Left cardiac atrium (tissue), 1 donor: ENCODE measurements around the gene SLC41A2.

- PRO-cap = no peak
Observed at GRCh38 chr12:104577587-104578034, 120.9 kb downstream of the CHST11 start.

DNA sequence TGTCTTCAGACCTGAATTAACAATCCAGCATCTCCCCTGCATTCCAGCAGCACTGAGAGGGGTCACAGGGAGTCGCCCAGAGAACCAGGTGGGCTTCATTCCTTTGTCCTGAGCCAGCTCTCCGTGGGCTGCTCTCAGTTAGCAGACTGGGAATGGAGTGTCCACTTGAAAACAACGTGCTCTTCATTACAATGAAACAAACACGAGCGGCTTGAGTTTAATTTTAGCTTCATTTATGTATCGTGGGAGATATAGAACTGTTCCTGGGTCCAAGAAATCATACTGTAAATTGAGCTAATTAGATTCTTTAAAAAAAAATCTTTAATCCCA is 140.2 kb downstream of the CHST11 start:
- PRO-cap = no peak

GRCh38 chr12:104722904-104723132 is 235.3 kb downstream of the SLC41A2 start:
- PRO-cap = no peak

DNA sequence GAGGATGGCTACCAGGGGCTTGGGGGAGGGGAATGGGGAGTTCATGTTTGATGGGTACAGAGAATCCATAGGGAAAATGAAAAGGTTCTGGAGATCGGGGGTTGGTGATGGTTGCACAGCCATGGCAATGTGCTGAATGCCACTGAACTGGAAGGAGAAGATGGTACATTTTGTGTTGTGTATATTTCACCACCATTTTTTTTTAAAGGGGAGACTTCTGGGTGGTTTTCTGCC is 233.9 kb downstream of the SLC41A2 start:
- PRO-cap = no peak

DNA sequence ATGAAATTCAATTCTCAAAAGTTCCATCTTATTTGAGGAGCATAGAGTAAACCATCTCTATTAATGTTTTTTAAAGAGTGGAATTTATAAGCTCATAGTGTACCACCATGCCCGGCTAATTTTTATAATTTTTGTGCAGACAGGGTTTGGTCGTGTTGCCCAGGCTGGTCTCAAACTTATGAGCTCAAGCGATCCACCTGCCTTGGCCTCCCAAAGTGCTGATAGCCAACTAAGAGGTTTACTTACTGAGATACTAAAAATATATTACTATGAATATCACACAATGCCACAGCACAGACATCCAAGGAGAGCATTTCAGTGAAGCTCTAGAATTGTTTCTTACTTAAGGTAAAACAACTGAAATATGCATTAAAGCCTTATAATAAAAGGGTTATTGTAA is 99.5 kb downstream of the SLC41A2 start:
- PRO-cap = no peak

DNA sequence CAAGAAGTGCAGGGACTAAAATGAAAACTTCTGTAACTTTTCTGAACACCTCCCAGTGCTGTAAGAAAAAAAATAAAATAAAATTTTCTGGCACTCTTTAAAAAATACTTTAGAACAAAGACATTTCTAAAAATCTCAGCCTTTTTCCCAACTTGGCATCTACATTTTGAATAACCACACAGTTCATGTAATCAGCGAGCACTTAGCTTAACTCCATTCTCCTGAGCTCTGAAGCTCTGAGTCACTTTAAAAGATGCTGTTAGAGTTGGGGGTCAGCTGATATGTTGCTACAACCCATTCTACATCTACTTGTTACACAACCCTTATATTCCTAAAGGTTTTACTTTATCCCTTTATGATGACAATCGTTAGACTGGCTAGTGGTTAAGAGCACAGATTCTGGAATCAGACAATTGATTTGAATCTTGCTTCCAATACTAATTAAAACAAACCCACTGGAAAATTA is 48.4 kb downstream of the SLC41A2 start:
- PRO-cap = no peak

GRCh38 chr12:104957865-104958924 is at the start of gene SLC41A2:
Gene SLC41A2, minus strand, starts transcription at chr12:104958290.
- PRO-cap = bidirectional peak, plus-strand start at chr12:104958461, minus-strand start at chr12:104958290; bidirectional peak, plus-strand start at chr12:104958740, minus-strand start at chr12:104958577

DNA sequence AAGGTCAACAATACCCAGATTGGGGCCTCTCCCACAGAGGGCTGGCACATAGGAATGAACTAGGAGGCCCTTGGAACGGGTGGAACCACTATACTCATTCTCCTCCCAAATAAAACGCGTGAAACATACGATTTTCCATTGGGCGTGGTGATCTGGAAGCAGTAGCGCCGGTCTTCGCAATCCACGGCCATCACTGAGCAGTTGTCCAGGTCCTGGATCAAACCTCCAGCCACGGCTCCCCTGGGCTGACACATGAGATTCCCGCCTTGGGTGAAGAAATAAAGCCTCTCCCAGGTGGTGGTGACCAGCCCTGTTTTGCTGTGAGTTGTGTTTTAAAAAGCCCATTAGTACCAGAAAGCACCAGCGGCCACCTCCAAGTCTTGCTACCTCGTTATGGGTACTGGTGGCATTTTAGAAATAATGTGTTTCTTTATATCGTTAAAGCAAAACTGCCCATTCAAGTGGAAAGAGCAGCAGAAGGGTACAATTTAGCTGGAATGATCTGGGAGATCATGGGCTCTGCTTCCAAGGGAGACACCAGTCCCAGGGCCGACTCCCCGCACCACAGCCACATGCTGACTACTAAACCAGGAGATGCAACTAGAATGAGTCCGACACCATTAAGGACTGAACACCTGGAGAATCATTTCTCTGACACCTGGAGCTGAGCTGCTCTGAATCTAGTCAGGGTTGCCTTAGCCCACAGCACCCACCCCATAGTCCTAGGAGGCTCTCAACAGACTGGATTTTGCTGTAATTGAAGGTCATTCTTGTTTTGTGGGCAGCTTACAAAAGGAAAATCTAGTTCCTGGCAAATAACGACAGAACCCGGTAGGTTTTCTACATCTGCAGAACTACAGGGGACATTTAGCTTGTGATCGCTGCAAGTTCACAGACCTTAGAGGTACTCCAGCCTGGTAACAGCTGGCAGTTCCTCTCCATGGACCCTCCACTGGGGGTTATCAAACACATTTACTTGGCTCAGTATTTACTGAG is 38.0 kb downstream of the APPL2 start:
- PRO-cap = no peak

GRCh38 chr12:105215236-105215657 is 20.7 kb downstream of the APPL2 start:
- PRO-cap = no peak

DNA sequence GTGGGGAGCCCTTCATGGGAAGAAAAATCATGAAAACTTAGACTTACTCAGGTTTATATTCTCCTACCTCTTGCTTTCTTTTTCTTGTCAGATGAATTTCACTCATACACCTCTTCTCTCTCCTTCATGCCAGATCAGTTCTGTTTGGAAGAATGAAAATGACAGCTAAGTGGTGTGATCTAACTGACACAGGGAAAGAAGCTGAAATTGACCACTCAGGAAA is 3.7 kb upstream of the C12orf75 start:
- PRO-cap = no peak

DNA sequence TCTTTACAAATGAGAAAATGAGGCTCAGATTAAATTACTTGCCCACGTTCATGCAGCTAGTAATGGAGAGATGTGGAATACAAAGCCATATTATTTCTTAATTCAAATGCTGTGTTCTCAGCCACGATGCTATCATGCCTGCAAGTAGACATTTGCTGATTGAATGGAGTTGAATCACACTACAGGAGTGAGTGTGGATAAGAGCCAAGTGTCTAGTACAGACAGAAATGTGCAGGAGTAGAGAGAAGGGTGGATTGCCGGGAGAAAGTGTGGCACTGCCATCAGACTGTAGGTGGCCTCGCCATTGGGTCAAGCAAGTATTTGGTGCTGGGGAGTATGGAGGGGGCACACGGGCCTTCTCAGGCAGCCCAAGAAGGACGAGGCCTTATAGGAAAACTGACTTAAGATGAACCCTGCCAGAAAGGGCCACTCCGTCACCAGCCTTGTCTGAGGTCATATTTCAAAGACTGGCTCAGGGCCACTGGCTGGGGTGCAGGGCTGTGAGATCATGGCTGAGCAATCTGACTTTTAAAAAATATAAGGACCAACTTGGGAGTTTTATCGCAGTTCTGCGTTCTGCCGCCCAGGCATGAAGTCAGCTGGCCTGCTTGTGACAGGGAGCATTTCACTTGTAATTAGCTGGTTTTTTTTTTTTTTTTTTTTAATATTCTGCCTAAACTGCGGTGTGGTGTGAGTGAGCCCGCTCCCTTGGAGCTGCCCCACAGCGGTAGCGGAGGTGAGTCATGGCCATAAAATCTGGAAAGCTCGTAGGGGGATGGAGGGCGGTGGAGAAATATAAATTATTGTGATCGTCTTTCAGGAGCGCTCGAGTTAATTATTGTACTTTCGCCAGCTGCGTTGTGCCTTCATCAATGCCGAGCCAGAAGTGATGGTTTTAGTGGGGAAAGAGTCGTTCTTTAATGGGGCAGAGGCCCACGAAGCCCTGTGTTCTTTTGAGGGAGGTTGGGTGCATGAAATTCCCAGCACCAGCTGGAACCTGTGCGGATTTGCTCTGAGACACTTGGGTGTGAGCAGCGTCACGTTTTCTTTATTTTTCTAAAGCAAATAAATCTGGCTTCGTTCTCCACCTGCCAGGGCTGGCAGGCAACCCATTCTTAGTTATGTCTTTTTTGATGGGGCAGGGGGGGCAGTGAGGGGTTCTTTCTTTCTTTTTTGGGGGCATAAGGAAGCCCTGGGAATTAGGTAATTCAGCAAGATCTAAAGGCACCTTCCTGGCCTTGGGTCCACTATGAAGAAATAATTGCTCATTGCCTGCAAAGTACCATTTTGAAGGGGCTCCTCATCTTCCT is 231.8 kb downstream of the C12orf75 start:
- PRO-cap = no peak

- PRO-cap = no peak
Observed at GRCh38 chr12:106096135-106096890, 42.4 kb downstream of the NUAK1 start.

DNA sequence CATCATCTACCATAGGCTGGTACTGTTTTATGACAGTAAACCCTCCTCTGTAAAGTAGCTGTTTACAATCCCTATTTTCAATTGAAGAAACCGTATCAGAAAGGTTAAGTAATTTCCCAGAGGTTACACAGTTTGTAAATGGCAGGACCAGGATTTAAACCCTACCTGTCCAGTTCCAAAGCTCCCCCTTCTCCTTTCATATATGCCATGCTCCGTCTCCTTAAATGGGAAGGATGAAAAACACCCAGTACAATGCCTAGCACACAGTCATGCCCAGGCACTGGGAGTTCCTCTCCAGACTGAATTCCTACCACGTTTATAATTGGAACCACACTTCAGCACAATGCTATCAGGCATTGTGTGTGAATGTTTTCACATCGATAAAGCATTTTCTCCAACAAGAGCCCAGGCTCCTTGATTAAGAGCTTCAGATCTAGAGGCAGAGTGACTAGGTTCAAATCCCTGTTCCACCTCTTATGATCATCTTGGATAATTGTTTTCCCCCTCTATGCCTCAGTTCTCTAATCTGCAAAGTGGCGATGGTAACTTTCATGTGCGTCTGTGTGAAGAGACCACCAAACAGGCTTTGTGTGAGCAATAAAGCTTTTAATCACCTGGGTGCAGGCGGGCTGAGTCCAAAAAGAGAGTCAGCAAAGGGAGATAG is 2.7 kb upstream of the NUAK1 start:
- PRO-cap = bidirectional peak, plus-strand start at position 430 of the sequence, minus-strand start at position 196 of the sequence

DNA sequence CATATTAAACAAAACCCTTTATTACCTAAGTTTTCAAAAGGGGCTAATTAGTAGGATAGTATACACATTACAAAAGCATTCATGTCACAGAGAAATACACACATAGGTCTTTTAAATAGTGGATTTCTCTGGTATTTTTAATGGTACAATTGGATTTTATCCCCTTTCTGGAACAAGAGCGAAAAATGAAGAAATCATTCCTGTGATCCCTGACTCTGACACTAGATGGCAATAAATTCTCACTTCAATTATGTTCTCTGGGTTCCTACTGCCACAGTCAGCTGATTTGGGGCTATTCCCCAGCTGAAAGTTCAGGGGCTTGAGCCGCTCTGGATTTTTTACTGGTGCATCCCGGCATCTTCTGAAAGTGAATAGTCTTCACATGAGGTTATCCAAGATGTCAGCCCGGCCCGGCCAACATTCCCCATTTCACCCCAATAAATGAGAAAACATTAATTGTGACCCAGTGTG is 21.0 kb downstream of the CKAP4 start:
- PRO-cap = no peak

DNA sequence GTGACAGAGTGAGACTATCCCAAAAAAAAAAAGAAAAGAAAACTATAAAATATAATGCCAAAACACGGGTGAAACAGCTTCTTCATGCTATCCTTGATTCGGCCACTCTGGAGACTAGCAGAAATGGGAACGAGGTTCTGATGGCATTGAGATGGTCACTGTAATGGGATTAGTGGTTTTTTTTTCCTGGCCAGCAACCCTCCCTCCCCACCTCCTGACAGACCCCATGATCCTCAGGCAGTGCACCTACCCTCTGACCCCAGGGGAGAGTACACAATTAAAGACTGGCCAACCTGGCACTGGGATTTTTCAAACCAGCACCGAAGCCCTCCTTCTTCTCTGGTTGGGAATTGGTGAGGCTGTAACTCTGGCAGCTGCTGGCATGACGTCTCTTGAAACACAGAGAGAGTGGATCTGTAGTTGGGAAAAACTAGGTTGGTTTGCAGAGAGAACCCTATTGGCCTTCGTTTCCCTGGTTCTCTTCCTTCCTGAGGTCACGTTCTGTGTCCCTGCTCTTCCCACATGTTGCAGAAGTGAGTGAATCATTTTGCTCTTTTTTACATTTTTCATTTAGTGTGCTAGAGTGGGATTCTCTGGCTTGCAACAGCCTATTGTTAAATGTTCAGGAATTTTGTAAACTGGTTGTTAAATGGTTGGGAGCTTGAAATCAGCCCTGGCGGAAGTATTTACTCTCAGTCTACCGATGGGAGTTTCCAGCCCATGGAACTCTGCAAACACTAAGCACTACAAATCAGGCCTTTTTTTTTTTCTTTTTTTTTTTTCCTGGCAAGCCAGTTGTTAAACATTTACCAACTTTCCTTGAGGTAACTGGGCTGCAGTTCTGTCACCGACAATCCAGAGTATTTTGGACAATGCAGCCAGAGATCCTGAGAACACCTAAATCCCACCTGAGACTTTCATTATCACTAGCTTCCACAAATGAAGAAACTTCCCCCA is 26.7 kb upstream of the CKAP4 start:
- PRO-cap = no peak

GRCh38 chr12:106345588-106346277 is 11.8 kb upstream of the POLR3B start:
- PRO-cap = no peak

GRCh38 chr12:107091349-107091991 is 1.9 kb downstream of the CRY1 start:
- PRO-cap = no peak

DNA sequence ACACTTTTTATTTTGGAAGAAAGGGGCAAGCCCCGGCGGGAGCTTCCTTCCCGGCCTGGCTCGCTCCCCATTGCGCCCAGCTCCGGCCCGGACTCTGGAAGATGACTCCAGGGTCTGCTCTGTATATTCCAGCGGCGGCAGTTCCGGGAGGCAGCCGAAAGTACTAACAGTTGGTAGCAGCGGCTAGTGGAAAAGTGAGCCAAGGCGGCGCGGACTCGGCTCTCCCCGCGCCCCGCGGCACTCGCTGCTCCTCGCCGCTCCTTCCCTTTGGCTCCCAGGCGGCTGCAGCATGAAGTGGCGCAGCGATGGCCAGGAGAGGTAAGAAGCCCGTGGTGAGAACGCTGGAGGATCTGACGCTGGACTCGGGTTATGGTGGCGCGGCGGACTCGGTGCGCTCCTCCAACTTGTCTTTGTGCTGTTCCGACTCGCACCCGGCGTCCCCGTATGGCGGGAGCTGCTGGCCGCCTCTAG is 437 bp downstream of the ABTB3 start:
- PRO-cap = no peak

- PRO-cap = no peak
Observed at GRCh38 chr12:107319107-107320069, 1.2 kb downstream of the ABTB3 start.

DNA sequence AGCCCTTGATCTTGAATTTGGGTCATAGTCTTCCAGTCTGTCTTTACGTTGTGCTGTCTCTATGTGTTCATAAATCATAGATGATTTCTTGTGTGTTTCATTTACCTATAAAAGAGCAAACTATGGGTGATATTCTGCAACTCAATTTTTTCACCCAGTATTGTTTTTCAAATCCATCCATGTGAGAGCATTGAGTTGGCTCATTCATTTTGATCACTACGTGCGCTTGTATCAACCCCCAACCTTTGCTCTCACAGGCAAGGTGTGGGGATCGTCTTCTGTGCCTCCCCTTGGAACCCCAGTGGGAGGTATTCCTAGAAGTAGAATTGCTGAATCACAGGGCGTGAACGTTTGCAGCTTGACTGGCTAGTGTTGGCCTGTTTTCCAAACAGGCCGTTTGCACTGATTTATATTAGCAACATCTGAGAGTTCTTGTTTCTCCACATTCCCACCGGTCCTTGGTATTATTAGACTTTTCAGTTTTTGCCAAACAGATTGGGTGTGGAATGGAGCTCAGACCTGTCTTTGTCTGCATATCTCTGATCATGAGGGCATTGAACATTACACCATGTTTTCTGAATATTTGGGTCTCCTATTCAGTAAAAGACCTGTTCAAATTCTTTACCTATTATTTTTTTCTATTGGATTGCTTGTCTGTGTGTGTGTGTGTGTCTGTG is 78.7 kb downstream of the ABTB3 start:
- PRO-cap = no peak